ENCODE measurements around a stretch of chr4.

- PRO-cap: no peak
Measured at GRCh38 chr4:118959687-118960055, 71.0 kb downstream of the SYNPO2 start.

- PRO-cap: no peak
Measured at GRCh38 chr4:118967787-118968742, 79.4 kb downstream of the SYNPO2 start.

- PRO-cap: no peak
Measured at GRCh38 chr4:118985120-118985600, 96.5 kb downstream of the SYNPO2 start.

GRCh38 chr4:118995930-118996448, 107.3 kb downstream of the SYNPO2 start:
- PRO-cap: no peak

GRCh38 chr4:119128035-119128534, 7.5 kb upstream of the MYOZ2 start:
- PRO-cap: no peak

GRCh38 chr4:119219260-119219584, 6.7 kb downstream of the USP53 start:
- PRO-cap: no peak

DNA sequence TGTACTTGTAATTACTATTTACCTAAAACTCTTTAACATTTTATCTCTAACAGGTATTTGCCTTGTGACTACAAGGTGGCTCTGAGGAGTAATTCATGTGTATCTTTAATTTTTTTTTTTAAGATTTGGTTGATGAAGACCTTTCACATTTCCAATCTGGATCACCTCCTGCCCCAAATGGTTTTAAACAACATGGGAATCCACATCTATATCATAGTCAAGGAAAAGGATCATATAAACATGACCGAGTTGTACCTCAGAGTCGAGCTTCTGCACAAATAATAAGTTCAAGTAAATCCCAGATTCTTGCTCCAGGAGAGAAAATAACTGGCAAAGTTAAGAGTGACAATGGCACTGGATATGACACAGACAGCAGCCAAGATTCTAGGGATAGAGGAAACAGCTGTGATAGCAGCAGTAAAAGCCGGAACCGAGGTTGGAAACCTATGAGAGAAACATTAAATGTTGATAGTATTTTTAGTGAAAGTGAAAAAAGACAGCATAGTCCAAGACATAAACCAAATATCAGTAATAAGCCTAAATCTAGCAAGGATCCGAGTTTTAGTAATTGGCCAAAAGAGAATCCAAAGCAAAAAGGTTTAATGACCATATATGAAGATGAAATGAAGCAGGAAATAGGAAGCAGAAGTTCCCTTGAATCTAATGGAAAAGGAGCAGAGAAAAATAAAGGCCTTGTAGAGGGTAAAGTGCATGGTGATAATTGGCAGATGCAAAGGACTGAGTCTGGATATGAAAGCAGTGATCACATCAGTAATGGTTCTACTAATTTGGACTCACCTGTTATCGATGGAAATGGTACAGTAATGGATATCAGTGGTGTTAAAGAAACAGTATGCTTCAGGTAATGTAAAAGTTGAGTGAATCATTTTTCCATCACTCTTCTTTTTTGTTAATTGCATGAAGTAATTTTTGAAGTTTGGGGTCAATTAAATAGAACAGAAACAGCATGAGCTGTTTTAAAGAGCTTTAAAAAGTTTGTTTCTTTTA, 29.0 kb downstream of the C4orf3 start:
- PRO-cap: no peak

- PRO-cap: no peak
Measured at GRCh38 chr4:119299723-119300011, 778 bp downstream of the C4orf3 start.

DNA sequence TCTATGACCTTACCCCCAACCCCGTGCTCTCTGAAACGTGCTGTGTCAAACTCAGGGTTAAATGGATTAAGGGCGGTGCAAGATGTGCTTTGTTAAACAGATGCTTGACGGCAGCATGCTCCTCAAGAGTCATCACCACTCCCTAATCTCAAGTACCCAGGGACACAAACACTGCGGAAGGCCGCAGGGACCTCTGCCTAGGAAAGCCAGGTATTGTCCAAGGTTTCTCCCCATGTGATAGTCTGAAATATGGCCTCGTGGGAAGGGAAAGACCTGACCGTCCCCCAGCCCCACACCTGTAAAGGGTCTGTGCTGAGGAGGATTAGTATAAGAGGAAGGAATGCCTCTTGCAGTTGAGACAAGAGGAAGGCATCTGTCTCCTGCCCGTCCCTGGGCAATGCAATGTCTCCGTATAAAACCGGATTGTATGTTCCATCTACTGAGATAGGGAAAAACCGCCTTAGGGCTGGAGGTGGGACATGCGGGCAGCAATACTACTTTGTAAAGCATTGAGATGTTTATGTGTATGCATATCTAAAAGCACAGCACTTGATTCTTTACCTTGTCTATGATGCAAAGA, 74.6 kb upstream of the FABP2 start:
- PRO-cap: no peak

DNA sequence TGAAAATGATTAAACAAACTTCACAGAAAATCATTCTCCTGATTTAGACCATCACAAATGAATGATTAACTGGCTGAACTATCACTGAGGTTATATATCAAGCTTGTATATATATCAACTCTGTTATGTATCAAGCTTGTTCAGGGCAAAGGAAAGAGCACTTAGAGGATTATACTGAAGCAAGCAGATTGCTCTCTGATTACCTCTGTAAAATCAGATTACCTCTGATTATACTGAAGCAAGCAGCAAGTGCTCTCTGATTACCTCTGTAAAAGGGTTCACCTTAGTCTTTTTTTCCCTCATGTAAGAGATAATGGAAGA, 149.7 kb downstream of the PDE5A start:
- PRO-cap: no peak

- PRO-cap: no peak
Measured at GRCh38 chr4:120111699-120112123, 45.1 kb upstream of the MAD2L1 start.

DNA sequence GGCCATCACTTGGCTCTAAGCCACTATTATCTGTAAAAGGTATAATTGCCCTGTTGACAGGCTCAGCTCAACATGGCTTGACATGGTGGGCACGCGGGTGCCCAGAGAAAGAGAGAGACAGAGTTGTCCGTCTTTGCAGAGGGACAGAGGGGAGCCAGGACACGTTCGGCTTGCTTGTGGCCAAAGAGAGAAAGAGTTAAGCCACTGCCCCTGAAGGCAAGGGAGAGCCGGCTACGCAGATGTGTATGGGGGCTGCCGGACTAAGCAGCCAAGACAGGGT, 200.7 kb downstream of the PRDM5 start:
- PRO-cap: no peak

DNA sequence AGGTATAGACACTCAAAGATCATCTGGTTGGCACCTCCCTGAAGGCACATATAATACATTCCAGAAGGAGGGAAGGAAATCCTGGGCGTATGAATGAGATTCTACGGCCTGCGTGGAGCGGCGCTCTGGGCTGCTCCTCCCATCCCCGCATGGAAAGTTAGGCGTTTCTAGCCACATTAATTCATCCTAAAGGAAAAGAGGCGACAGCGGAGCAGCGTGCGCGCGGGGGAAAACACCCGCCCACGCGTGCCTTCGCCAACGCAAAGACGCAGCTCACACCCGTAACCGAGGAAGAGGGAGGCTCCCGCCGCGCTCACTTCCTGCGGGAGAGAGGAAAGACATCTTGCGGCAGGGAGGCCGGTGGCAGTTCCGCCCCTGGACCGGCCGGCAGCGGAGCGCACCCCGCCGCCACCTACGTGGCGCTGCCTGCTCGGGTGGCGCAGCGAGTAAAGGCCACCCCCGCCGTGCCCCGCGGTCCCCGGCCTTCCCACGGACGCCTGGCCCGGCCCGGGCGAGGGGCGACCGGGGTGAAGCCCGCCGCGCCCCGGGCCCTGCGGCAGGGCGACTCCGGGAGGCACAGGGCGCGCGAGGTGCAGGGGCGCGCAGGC, 532 bp downstream of the PRDM5 start:
- PRO-cap: unidirectional peak, plus-strand start at position 99 of the sequence; bidirectional peak, plus-strand start at position 366 of the sequence, minus-strand start at position 350 of the sequence; bidirectional peak, plus-strand start at position 559 of the sequence, minus-strand start at position 568 of the sequence

GRCh38 chr4:121057115-121058103, 14.9 kb downstream of the NDNF start:
- PRO-cap: no peak

DNA sequence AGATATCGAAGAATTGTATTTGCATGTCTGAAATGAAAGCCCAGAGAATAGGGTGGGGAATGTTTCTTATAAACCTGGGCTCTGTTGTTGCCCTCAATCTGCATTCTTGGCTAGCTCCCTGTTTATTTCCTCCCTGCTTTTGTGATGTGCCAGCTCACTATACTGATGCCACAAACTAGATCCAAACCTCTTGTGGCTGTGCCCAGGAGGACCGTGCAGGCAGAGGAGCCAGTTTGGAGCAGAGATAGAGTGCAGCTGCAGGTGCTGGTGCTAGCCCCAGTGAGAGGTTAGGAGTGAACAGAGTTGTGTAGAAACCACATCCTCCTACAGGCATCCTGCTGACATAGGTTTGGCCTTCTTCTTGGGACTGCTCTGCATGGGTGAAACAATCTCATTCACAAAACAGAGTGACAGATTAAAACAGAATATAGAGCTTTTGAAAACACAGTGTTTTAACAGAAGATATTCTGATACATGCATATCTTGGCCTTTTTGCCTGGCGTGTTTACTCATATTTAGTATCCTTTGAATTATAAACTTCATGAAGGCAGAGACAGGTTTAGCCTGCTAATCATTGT, 25.7 kb upstream of the TNIP3 start:
- PRO-cap: no peak

- PRO-cap: no peak
Measured at GRCh38 chr4:121817200-121818492, 6.0 kb downstream of the CCNA2 start.

- PRO-cap: no peak
Measured at GRCh38 chr4:122309223-122309605, 69.6 kb upstream of the ADAD1 start.

DNA sequence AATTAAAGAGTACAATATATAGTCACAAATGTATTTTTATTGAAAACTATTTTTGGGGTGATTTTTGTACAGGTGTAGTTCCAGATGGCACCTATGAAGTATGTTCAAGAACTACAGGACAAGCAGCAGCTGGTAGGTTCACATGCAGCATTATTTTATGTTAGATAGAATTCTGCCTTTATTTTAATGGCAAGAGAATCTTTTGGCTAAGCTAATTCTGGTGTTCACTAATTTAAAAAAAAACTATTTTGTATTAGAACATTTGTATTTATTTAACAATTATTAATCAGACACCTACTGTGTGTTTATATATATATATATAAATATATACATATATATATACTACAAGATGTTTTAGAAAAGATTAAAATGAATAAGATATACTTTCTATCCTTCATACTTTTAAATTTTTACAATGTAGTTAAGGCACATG, 65.2 kb upstream of the ADAD1 start:
- PRO-cap: no peak

DNA sequence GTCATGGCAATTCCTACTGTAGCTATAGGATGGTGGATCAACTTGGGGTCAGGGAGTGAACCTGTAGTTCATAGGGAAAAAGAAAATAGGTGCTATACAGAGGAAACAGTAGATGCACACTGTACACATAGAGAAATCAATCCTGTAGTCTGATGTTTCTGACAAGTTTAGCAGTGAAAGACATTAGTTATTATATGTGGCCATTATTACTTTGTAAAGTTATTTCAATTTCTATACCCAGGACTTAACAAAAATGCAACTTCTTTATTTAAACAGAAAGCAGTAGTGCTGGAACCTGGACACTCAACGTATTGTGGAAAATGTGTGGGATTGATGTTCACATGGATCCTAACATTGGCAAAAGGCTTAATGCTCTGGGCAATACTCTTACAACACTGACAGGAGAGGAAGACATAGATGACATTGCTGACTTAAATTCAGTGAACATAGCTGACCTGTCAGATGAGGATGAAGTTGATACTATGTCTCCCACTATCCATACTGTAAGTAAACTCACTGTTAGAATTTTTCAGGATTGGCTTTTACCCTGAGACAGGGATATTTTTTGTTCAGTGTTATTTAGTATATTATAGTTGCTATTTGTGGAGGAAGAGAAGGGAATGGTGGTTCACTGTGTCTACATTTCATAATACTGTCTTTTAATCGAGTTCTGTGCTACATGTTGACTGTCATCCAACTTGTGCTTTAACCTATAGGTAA, 63.5 kb upstream of the ADAD1 start:
- PRO-cap: no peak

DNA sequence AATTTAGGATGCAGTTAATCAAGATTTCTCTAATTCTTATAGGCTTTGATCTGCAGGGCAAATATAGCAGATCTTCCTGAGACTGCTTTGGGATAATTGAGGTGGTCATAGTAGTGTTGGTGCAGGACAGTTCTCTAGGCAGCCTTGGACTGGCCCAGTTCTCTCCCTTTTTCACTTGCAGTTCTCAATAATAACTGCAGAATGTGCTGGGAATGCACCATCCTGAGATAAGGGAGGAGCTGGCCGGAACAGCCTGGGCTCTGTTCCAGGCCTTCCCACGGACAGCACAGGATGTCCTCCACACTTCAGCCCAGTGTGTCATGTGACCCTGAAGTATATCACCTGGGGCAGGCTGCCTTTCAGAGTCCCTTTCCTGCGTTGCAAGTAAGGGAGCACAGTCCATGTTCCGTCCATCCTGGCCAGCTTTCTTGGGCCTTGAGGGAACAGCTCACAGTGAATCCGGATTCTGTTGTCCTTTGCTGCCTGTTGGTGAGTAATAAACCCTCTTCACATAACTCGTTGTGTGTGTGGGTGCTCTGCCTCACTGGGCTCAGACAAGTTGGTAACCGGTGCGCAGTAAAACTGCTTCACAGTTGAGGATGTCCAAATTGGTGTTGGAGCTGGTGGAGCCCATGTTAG, 32.3 kb upstream of the BBS12 start:
- PRO-cap: no peak

All from endodermal cell (in vitro differentiated cells).